OCI-LY7 (cell line): ENCODE results near the genes PRELID2, GRXCR2 and STK32A.

GRCh38 chr5:142912372-142912916 lies 142.3 kb downstream of the ARHGAP26 start:
- PRO-cap = no peak
- RAMPAGE, long total RNA = no peak

- PRO-cap = no peak
- RAMPAGE, long total RNA = no peak
These were observed 142.9 kb downstream of the ARHGAP26 start for GRCh38 chr5:142912917-142913726.

DNA sequence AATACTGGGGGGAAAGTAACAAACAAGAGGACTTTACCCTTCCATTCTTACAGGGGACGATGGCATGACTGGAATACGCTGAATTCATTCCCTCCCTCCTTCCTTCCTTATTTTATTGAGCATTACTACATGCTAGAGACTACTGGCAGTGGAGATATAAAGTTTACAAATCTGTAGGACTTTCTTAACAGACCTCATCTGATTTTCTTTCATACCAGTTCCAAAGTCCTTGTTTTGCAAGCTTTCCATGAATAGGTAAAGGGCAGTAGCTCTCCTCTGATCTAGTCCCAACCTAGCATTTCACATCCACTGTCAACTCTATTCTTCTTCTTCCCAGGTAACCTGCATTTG lies 150.7 kb downstream of the ARHGAP26 start:
- PRO-cap = no peak
- RAMPAGE, long total RNA = no peak

DNA sequence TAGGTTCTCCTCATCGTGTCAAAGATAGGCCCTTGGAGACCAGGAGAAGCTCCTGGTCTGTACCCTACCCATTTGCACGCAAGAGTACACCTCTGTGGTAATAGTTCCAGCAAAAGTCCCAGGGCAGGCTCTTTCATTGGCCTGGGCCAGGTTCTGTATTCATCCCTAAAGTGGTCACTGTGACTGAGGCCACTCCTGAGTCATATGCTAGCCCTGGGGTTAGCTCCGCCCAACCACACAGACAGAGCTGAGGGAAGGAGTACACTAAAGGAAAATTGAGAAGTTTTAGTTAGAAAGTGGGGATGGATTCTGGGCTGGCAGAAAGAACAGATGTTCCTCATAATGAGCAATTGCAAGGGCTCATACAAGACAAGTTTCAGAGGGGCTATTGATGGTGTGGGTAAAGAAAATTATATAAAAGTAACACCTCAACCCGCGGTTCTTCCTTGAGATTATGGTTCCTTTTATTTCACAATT lies 206.7 kb downstream of the ARHGAP26 start:
- PRO-cap = no peak
- RAMPAGE, long total RNA = no peak

- PRO-cap = no peak
- RAMPAGE, long total RNA = no peak
These were observed 141.8 kb downstream of the NR3C1 start for GRCh38 chr5:143261670-143262191.

DNA sequence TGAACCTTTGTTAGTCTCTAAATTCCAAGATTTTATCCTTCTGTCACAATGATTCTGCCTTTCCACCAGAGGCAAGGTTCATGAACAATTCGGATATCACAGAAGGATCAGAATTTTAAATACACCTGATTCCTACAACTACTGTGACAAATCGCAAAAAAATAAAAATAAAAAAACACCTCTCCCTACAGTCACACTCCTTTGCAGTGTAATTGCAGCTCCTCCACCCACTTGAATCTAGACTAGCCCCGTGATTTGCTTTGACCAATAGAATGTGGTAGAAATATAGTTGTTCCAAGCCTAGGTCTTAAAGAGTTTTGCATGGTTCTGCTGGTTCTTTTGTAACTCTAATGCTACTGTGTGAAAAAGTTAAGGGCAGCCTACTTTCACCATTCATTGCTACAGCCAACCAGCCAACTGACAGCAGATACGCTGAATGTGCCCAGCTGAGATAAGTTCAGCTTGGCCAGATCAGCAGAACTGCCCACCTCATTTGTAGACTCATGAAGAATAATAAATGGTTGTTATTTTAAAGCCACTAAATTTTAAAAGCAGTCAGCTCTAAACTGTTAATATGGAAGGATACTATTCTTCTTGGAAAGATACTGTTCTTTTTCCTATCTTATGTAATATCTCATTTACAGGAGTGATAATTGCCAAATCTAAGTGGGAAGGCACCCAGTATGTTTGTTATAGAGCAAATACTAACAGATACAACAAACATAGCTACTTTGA lies 23.9 kb downstream of the NR3C1 start:
- PRO-cap = no peak
- RAMPAGE, long total RNA = no peak

GRCh38 chr5:143387320-143388170 lies 15.9 kb downstream of the NR3C1 start:
- PRO-cap = no peak
- RAMPAGE, long total RNA = no peak

- PRO-cap = no peak
- RAMPAGE, long total RNA = no peak
These were observed 10.6 kb downstream of the NR3C1 start for GRCh38 chr5:143392600-143393501.

DNA sequence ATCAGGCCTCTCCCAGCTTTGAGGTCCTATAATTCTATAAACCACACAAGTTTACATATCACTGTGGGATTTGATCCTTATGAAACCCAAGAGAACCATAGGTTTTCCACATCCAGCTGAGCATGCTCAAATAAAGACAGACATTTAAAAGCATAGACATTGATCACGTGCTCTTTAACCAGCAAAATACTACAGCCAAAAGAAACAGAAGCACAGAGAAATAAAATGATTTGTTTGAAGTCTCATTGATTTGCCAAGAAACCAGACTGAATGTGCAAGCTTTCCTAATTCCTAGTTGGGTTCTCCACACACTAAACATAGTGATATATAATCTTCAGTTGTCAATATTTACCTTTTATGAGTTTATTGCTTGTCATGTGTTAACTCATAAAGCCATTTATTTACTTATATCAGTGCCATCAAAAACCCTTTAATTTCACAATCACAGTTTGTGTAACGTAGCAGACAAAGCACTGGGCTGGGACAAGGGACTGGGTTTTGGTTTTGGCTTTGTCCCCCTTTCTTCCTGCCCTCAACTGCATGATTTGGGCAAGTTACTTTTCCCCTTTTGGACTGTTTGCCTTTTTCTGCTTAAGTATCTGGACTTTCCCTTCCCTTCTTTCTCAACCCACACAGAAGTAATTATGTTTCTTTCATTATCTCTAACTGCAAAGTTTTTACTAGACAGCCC lies 14.5 kb upstream of the NR3C1 start:
- PRO-cap = no peak
- RAMPAGE, long total RNA = no peak

DNA sequence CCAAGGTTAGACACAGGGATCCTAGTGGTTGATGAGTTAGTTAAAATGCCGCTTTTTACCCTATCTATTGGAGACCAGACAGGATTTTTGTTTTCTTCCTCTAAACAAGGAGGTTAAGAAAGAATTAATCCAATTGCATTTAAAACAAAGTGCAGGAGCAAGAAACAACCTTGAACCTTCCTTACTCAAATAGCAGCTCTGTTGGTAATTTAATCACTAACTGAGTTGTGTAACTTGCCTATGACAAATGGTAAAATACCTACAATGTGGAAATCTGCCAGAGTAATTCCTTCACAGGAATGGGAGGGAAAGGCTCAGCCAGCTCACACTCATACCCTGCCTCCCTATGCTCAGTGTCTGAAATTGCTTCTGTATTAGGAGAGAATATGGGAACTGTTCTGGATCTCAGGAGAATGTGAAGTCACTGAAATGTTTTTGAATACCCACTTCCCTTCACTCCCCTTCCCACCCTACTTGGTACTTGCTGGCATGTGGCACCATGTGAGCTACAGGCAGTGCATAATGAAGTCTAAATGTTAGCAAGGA lies 103.7 kb upstream of the NR3C1 start:
- PRO-cap = no peak
- RAMPAGE, long total RNA = no peak

DNA sequence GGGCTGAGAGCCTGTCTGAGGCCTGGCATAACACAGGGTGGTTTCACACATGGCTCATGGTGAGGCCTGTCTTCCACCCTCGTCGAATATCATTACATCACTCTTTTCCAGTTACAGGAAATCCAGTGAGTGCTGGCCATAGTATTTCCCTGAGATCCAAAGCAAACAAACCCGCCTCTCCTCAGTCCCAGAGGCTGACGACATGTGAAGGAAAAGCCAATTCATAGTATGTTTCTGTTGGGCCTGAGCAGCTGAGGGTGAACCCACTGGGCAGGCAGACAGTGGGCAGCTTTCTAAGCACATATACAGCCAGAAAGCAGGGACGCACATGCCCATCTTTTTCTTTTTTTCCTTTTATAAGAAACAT lies 159.5 kb upstream of the NR3C1 start:
- PRO-cap = no peak
- RAMPAGE, long total RNA = no peak

GRCh38 chr5:143887103-143887648 lies 75.2 kb downstream of the HMHB1 start:
- PRO-cap = no peak
- RAMPAGE, long total RNA = no peak

- PRO-cap = no peak
- RAMPAGE, long total RNA = no peak
These were observed 334.5 kb downstream of the PRELID2 start for GRCh38 chr5:145500646-145501056.

DNA sequence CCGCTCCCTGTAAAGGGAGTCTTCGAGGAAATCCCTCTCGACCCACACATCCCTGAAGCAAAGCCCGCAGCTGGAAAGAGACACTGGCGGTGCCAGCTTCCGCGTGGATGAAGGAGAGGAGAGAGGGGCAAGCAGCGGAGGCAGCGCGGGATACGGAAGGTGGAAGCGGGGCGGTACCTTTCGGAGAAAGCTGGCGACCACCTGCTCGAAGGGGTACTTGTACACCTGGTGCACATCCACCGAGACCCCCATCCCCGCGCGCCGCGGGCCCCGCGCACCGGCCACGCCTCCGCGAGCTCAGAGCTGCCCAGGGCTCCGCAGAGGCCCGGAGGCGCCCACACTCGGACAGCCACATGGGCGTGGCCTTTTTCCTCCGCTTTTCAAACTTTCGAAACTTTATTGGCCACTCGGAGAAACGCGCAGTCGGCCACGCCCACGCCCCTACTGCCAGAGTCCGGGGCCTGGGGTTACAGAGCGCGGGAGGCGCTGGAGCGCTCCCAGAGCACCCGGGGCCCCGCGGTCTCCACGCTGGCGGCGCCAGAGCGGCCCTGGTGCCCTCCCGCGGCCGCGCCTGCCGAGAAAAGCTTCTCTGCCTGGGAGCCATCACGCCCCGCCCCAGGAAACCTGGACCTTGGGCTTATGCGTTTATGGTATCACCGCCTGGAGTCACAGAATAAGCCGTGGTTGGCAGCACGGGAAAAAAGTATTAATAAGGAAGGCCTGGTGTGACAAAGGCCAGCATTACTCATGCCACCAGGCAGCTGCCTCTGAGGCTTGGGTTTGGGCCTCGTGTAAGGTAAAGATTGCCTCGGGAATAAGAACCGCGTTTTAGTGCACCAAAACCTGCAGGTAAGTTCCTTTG lies at the start of gene PRELID2:
Gene PRELID2 (minus strand): TSS at position 343 of the 862 bp plus-strand sequence.
- PRO-cap = bidirectional peak, plus-strand start at position 450 of the sequence, minus-strand start at position 353 of the sequence
- RAMPAGE, long total RNA = no peak

- PRO-cap = no peak
- RAMPAGE, long total RNA = no peak
These were observed at the start of gene GRXCR2 for GRCh38 chr5:145872894-145873292. GRXCR2 (minus strand) TSS chr5:145873014.

GRCh38 chr5:146447428-146448051 lies 407 bp downstream of the TCERG1 start:
- PRO-cap = bidirectional peak, plus-strand start at chr5:146447716, minus-strand start at chr5:146447743
- RAMPAGE, long total RNA = no peak

DNA sequence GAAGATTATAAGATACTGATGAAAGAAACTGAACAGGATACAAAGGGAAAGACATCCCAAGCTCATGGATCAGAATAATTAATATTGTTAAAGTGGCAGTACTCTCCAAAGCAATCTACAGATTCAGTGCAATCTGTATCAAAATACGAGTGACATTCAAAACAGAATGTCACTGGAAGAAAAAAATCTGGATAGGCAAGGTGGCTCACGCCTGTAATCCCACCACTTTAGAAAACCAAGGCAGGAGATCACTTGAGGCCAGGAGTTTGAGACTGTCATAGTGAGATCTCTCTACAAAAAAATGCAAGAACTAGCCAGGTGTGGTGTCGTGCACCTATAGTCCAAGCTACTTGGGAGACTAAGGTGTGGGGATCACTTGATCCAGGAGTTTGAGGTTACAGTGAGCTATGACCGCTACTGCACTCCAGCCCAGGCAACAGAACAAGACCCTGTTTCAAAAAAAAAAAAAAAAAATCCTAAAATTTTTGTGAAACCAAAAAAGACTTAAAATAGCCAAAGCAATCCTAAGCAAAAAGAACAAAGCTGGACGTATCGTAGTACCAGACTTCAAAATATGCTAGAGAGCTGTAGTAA lies 28.6 kb downstream of the GPR151 start:
- PRO-cap = no peak
- RAMPAGE, long total RNA = no peak

DNA sequence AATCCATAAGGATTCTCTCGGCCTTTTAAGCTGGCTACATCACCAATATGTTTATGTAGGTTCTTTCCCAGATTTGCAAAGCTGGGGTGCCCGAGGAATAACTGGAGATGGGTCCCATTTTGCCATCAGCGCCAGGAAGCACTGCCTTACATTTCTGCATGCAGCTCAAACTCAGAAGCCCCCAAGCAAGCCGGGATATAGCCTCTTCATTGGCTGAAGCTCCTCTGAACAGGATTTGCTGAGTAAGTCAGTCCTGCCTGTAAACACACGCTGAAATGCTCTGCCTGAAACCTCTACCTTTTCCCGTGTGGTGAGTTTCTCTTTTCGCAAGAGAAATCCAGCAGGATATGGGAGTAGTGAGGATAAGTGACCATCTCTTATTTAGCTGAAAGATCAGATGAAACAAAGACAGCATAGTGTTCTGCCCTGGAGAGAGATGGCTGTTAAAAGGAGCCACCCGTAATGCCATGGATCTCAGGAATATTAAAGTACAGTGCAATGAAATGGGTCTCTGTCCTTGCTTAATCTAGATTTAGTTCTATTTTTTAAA lies 177.3 kb upstream of the PPP2R2B start:
- PRO-cap = no peak
- RAMPAGE, long total RNA = no peak

GRCh38 chr5:147234357-147235212 lies at the start of gene STK32A:
STK32A (plus strand) TSS chr5:147235026.
- PRO-cap = no peak
- RAMPAGE, long total RNA = no peak

- PRO-cap = no peak
- RAMPAGE, long total RNA = no peak
These were observed 106.4 kb downstream of the DPYSL3 start for GRCh38 chr5:147403485-147403917.